ENCODE measurements around the genes GRM2, IQCF5, IQCF1 and ACY1.

DNA sequence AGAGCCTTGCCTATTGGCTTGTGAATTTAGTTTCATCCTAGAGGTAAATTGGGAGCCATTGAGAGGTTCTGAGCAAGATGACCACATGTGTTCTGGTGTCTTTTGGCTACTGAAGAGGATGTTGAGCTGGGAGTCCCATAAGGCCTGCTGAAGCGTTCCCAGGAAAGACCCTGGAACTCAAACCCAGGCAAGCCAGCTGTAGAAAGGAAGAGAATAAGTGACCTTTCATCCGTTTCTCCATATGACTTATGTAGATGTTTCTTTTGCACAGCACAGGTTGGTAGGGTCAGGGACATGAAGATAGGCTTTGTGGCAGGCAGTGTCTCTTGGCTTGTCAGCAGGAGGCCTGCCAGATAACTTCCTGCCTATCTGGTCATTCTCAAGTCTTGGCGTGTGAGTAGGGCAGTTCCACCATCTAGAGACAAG is 10.8 kb downstream of the TEX264 start:
- PRO-cap, 7 experiments: peak in 1 of 7 experiments; most common plus-strand start position 116 of the sequence (in 1)
- RAMPAGE, long total RNA, 2 experiments: no peak in any of the 2 experiments

- PRO-cap, 7 experiments: peak in 7 of 7 experiments; most common plus-strand start chr3:51707068 (in 6)
- RAMPAGE, long total RNA, 2 experiments: no peak in any of the 2 experiments
Measured at GRCh38 chr3:51706783-51707259, at the start of gene GRM2. Gene GRM2 (plus strand): TSS chr3:51707068.

DNA sequence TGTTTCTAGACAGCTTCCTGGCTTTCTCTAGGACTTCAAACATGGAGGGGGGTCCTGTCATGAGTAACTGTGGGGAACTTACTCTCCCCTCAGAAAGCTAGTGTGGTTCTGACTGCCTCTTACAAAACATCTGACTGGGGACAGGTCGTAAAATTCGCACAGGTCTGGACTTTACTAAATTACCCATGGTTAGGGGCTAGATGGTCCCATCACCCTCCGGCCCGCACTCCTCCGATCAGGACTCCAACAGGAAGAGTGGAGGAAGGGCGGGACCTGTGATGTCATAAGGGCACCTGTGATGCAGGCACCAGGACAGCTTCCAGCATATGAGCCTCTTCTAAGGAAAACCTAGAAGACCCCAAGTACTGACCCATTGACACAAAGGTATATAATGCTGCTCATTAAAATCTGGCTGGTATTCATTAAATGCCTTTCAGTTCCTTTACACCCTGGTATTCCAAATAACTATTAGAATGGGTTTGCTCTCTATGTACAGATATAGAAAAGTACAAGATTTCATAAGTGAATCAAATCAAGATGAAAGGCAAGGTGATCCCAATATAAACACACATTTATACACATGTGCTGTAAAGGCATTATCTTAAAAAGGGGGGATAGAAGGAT is at the start of gene IQCF5:
Gene IQCF5 (minus strand): TSS at position 257 of the 624 bp plus-strand sequence.
- PRO-cap, 7 experiments: no peak in any of the 7 experiments
- RAMPAGE, long total RNA, 2 experiments: no peak in any of the 2 experiments

GRCh38 chr3:51903166-51903485 is at the start of gene IQCF1:
Gene IQCF1 (minus strand): TSS chr3:51903353.
- PRO-cap, 7 experiments: no peak in any of the 7 experiments
- RAMPAGE, long total RNA, 2 experiments: no peak in any of the 2 experiments

GRCh38 chr3:51955522-51956923 is 842 bp downstream of the GPR62 start:
- PRO-cap, 7 experiments: peak in 6 of 7 experiments; most common plus-strand start chr3:51956046 (in 1); most common minus-strand start chr3:51956349 (in 3)
- RAMPAGE, long total RNA, 2 experiments: no peak in any of the 2 experiments

- PRO-cap, 7 experiments: no peak in any of the 7 experiments
- RAMPAGE, long total RNA, 2 experiments: no peak in any of the 2 experiments
Measured at GRCh38 chr3:51963737-51964886, 3.1 kb downstream of the PCBP4 start.

DNA sequence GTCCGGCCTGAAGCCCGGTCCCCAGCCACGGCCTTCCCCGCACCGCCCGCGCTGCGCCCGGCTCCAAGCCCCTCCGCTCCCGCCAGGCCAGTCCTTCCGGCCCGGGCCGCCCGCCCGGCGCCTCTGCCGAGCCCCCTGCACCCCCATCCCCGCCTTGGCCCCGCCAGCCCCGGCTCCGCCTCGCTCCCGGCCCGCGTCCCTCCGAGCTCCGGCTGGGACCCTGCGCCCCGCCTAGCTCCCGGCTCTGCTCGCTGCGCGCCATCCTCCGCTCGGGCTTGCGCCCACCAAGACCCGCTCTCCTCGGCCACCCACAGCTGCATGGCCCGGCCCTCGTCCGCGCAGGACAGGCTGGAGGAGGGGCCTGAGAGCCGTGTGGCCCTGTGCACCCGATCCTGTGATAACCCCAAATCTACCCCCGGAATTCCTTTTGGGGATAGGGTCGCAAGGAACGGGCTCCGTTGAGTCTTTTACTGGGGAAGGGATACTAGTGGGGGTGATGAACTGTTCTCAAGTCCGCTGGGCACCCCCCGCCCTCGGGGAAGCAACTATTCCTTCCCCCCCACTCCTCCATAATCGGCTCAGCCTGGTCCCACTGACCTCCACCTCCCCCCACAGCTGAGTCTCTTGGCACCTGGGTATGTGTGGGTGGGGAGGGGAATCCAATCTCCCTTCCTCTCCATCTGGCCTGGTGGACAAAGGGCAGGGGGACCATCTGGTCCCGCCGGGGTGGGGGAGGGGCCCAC is 630 bp upstream of the PCBP4 start:
- PRO-cap, 7 experiments: peak in 7 of 7 experiments; most common plus-strand start position 94 of the sequence (in 1); most common minus-strand start position 125 of the sequence (in 7)
- RAMPAGE, long total RNA, 2 experiments: no peak in any of the 2 experiments

GRCh38 chr3:51982735-51983827 is at the start of gene ACY1:
Gene ACY1 (plus strand): TSS chr3:51983535.
- PRO-cap, 7 experiments: peak in 7 of 7 experiments; most common plus-strand start chr3:51983524 (in 6); most common minus-strand start chr3:51982918 (in 6)
- RAMPAGE, long total RNA, 2 experiments: no peak in any of the 2 experiments

- PRO-cap, 7 experiments: peak in 1 of 7 experiments; most common plus-strand start chr3:52022796 (in 1); most common minus-strand start chr3:52022480 (in 1)
- RAMPAGE, long total RNA, 2 experiments: no peak in any of the 2 experiments
Measured at GRCh38 chr3:52022403-52023315, 27.0 kb upstream of the RPL29 start.

DNA sequence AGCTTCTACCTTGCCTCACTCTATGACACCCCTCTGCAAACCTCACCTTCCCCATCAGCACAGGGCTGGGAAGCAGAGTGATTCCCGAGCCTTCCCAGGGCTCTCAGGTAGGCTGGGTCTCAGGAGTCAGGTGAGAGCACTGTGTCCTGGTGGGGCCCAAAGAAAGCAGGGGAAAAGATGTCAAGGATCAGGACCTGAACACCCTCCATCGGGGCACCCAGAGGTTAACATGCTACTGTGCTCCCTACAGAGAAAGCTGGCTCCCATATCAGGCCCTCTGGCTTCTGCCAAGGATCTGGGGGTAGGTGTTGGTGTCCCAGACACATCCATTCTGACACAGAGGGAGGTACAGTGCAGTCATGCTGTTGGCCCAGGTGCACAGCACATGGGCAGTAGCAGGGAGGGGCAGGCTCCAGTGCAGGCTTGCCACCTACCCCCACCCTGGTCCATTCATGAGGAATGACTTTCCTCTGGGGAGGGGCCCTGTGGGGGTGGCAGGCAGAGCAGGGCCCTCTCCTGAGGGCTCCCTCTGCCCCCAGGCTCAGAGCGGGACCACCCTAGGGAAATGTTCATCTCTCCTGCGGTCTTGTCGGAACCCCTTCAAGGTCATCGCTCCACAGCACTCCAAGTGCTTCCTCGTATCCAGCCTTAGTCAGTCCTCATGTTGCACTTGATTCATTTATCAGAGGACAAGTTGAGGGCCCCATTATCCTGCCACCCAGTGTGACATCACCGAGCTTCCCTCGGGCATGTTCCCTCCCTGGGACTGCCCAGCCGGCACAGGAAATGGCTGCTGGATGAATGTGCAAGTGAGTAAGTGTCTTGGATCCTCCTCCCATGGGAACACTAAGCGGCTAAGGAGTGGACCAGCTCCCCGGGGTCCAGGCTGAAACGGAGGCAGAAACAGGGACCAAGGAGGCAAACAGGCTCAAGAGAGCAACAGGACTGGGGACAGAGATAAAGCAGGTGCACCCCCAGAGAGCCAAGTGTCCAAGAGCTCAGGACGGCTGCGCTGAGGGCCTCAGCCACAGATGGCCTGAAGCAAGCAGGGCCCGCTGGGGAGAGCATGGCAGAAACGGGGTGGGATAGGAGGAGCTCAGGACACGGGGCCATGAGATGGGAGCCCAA is 10.0 kb downstream of the DUSP7 start:
- PRO-cap, 7 experiments: no peak in any of the 7 experiments
- RAMPAGE, long total RNA, 2 experiments: no peak in any of the 2 experiments

DNA sequence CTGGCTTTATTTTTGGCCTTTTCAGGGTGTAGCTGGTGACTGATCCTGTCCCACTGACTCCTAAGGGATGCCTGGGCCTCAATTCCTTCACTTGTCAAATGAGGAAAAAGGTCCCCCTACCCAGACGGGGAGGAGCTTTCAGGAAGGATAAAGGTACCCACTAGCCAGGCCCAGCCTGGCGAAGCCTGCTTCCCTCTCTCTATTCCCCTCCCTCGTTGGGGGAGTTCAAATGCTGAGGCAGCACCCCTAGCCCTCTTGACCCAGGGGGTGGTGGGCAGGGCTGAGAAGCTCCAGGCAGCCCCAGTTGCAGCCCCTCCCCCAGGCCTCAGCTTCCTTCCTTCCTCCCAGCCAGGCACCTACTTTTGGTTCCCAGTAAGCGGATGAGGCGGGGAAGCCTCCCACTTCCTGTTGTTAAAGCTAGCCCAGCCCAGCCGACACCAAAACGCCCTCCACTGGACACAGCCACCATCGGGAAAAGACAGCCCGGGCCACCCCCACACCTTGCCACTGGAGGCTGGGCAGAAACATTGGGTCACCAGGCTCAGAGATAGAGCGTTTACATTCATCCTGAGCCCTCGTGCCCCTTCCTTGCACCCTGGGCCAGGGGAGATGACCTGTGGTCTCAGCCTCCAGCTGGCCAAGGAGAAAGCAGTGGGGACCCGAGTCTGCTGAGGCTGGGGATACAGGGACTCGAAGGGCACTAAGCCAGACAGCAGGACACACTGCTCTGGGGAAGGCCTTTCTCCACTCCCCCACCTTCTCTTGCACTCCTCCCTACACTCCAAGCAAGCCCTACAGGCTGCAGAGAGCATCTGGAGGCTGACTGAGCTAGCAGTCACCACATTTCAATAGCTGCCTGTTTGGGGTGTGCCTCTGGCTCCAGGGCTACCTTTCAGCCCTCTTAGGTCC is 3.5 kb downstream of the DUSP7 start:
- PRO-cap, 7 experiments: peak in 6 of 7 experiments; most common plus-strand start position 452 of the sequence (in 6); most common minus-strand start position 364 of the sequence (in 5)
- RAMPAGE, long total RNA, 2 experiments: no peak in any of the 2 experiments

DNA sequence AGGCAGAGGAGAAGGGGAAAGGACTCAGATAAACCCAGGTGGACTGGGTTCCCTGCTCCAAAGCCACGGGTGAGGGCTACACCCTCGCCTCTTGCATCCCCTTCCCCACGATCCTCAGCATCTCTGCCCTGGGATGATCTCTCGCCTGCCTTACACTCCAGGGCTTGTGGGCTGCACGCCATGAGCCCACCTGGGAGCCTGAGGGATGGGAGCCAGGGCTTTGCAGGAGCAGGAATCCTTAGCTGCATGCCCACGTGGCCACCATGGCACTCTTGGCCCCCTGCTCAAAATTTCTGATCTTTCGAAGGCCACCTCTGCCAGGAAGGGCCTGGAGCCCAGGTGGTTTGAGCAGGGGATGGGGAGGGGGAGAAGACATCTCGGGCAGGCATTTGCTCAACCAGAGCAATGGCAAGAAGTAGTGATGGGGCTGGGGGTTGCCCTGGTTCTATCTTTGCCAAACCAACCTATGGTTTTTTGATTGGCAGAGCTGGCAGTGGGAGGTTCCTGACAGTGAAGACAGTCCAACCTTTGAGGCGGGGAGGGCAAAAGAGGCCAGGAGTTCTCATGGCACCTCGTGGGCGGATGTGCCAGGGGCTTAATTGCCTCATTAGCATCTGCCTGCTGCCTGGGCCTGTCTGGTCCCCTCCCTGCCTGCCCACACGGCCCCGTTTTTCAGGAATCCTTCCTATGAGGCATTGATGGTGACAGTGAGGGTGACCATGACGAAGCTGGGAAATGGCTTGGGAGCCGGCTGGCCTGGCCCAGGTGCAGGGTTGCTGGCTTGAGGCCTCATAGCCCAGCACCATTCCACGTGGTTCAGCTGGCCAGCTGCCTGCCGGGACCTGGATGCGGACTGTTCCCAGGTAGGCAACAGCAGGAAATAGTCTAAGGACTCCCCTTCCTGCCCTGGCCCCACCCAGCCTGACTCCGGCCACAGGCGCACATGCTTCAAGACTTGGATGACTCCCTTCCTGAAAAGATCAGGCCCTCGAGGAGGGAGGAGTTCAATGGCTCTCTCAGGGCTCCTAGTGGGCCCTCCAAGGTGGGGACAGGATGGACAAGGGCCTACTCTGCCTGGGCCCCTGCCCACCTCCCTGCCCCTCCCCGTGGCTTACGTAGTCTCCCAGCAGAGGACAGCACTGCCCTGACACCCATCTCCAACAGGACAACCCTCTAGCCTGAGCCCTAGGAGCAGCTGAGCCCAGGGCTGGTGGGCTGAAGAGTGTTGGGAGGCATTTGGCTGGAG is 8.7 kb upstream of the DUSP7 start:
- PRO-cap, 7 experiments: no peak in any of the 7 experiments
- RAMPAGE, long total RNA, 2 experiments: no peak in any of the 2 experiments

- PRO-cap, 7 experiments: no peak in any of the 7 experiments
- RAMPAGE, long total RNA, 2 experiments: no peak in any of the 2 experiments
Measured at GRCh38 chr3:52108218-52108482, 46.1 kb downstream of the POC1A start.

DNA sequence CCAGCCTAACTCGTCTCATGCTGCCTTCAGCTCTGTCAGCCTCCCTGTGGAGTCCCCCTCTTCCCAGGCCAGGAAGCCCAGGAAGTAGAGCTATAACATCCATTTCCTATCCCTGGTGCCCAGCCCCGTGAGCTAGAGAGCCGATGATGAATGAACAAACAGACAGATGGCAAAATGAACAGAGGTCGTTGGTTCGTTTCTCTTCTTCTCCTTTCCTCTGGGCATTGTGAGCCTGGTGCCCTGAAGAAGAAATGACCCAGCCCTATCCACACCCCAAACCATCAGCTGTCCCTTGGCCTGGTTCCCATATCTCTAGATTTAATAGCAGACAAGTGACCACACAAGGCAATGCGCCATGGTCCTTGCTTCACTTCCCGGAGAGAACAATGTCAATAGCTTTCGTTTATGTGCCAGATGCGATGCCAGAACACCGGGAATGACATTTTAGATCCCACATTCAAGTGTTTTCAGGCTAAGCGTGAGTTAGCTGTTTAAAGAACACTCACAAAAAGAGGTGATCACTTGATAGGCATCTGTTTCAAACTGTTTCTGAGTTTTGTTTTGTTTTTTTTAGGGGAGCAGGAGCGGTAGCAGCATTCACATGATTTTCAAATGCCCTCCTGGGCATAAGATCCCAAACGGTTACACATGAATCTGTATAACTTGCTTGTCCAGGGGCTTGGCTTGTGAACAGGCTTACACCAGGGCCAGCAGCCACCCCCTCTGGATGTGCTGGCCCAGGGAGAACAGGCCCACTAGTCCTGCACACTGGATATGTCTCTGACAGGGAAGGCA is 17.7 kb downstream of the POC1A start:
- PRO-cap, 7 experiments: no peak in any of the 7 experiments
- RAMPAGE, long total RNA, 2 experiments: no peak in any of the 2 experiments

DNA sequence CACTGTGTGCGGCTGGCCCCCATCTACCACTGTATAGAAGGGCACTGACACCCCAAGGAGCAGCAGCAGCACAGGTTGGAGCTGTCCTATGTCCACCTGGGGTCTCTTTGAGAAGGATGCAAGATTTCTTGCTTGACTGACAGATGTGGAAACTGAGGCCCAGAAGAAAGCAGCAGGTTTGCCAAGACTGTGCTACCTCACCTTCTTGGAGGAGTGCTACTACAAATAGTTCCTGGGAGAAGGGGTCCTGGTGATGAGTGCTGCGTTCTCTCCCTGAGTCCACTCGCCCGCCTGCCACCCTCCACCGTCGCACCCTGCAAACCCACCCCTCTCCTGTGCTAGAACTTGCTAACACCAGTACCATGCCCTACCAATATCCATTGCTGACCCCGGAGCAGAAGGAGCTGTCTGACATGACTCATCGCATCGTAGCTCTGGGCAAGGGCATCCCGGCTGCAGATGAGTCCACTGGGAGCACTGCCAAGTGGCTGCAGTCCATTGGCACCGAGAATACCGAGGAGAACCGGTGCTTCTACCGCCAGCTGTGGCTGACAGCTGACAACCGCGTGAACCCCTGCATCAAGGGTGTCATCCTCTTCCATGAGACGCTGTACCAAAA is 5.0 kb upstream of the ALAS1 start:
- PRO-cap, 7 experiments: no peak in any of the 7 experiments
- RAMPAGE, long total RNA, 2 experiments: no peak in any of the 2 experiments

DNA sequence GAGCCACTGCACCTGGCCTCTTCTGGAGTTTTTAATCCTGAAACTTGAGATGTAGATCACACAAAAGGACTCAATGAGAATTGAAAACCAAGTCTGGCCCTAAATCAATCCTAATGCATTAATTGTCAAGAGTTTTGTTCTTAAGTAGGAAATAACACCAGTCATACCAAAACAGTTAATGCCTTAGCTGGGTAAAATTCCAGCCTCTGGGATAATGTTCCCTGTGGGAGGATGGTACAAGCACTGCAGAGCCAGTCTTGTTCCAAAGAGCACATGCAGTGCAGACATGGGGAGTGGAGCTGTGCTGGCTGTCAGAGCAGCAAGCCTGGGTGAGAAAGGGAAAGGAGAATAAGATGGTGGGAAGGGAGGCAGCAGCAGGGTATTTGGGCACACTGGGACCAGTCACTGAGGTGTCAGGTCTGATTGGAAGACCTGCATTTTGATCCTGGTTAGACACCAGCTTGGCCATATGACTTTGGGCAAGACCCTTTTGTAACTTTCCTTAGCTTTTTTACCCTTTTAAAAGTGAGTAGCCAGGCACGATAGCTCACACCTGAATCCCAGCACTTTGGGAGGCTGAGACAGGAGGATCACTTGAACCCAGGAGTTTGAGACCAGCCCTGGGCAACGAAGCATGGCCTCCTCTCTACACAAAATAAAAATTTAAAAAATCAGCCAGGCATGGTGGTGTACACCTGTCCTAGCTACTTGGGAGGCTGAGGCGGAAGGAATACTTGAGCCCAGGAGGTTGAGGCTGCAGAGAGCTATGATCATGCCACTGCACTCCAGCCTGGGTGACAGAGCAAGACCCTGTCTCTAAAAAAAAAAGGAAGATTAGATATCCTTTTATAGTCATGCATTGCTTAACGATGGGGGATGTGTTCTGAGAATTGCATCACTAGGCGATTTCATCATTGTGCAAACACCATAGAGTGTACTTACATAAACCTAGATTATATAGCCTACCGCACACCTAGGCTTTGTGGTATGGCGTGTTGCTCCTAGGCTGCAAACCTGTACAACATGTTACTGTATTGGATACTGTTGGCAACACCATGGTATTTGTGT is 12.3 kb downstream of the ALAS1 start:
- PRO-cap, 7 experiments: no peak in any of the 7 experiments
- RAMPAGE, long total RNA, 2 experiments: no peak in any of the 2 experiments

GRCh38 chr3:52225969-52226298 is 489 bp upstream of the TLR9 start:
- PRO-cap, 7 experiments: no peak in any of the 7 experiments
- RAMPAGE, long total RNA, 2 experiments: no peak in any of the 2 experiments

GRCh38 chr3:52237484-52238124 is 1.4 kb downstream of the TWF2 start:
- PRO-cap, 7 experiments: peak in 1 of 7 experiments; most common plus-strand start chr3:52237823 (in 1); most common minus-strand start chr3:52237648 (in 1)
- RAMPAGE, long total RNA, 2 experiments: no peak in any of the 2 experiments

DNA sequence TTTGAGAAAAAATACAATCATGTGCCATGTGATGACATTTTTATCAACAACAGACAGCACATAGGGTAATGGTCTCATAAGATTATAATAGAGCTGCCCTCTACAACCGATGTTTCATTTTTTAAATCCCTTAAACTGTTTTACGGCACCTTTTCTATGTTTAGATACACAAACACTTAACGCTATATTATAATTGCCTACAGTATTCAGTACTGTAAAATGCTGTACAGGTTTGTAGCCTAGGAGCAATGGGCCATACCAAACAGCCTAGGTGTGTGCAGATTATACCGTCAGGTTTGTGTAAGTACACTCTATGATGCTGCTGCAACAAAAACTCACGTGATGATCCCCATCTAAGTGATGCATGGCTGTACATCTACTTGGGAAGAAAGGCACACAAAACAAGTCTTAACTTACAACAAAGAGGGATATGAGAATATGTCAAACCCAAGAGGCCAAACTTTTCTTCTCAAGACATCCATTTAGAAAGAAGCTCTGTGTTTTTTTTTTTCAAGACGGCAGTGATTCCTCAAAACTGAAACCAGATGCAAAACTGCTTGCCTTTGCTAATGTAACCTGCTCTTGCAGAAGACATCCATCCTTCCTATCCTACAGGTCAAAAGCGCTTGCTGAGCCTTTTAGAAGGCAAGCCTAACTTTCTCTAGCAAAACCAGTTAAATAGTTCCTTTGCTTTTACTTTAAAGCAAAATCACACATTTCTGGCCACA is 7.2 kb downstream of the WDR82 start:
- PRO-cap, 7 experiments: no peak in any of the 7 experiments
- RAMPAGE, long total RNA, 2 experiments: no peak in any of the 2 experiments

DNA sequence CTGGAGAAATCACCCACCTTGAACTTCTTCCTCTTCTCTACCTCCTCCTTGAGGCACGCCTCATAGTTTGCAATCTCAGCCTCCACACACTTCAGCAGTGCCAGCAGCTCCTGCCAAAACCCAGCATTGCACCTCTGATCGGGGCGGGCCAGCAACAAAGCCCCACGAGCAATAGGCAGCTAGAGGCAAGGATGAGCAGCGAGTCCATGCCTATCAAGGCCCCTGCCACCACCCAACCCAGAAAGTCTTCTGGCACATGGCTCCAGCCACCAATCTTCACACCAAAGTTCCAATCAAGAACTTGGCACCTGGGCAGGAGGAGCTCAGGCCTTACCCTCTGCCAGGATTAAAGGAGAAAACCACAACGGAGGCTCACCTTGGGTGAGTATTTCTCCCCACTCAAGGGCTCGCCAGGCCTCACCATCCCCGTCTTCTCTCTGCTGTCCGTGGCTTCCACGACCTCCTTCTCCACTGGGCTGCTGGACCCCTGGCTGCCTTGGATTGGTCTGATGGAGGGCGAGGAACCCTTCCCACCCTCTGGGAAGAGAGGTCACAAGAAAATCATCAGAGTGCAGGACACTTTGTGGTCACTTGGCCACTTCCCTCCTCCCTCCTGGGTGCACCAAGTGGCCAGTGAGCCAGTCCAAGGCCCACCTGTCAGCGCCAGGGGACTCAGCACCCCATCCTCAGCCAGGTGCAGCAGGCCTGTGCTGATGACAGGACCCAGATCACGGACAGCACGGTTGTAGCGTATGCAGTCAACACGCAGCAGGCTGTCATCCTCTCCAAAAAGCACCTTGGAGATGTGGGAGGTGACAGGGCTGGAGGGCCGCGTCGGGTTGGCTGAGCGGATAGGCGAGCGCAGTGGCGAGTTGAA is 6.8 kb downstream of the BAP1 start:
- PRO-cap, 7 experiments: no peak in any of the 7 experiments
- RAMPAGE, long total RNA, 2 experiments: no peak in any of the 2 experiments

All from ovary (tissue), 7 donors.